ENCODE measurements around a stretch of chrX.

DNA sequence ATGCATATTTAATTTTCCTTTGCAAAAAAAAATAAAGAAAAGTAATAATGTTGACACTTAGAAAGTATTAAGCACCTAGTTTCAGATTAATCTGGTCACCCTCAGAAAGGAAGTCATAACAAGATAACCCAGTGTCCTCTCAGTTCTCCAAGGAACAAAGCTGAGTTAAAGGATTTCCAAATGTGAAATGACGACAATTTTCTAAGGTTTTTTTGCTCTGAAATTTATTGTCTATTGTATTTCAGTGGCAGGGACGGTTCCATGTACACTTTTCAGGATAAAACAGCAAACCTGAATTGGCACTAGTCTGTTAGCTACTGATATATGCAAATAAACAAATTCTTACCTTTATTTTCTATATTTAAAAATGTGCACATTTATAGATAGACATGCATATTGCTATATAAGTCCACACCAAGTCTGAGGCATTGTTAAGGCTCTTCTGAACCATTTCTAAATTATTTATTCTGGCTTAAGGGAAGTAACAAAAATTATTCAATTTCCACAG is 196.2 kb upstream of the CNKSR2 start:
- RRBS, result no CpG with 5 or more reads among the region's 2 CpGs

GRCh38 chrX:21960366-21961249 is 20.1 kb downstream of the SMS start:
- RRBS, result no CpG with 5 or more reads among the region's 4 CpGs

GRCh38 chrX:21963746-21964210 is 23.3 kb downstream of the SMS start:
- RRBS, result no CpG with 5 or more reads among the region's 5 CpGs

DNA sequence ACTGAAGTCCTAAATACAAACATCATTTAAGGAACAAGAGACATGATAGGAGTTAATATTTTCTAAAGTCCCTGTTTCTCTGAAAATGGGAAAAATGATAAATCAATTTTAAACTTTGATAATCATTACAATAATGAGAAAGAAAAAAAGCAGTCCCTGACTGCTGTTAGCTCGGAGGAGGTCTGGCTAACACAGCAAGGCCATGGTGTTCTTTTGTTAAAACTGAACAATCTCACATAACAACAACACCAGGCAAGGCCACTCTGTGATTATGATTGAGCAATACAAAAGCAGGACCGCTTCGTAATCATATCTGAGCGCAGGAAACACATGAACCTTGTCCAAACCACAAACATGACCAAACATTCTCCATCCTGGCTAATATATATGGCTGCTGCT is 76.9 kb upstream of the DDX53 start:
- RRBS, result no CpG with 5 or more reads among the region's 4 CpGs

DNA sequence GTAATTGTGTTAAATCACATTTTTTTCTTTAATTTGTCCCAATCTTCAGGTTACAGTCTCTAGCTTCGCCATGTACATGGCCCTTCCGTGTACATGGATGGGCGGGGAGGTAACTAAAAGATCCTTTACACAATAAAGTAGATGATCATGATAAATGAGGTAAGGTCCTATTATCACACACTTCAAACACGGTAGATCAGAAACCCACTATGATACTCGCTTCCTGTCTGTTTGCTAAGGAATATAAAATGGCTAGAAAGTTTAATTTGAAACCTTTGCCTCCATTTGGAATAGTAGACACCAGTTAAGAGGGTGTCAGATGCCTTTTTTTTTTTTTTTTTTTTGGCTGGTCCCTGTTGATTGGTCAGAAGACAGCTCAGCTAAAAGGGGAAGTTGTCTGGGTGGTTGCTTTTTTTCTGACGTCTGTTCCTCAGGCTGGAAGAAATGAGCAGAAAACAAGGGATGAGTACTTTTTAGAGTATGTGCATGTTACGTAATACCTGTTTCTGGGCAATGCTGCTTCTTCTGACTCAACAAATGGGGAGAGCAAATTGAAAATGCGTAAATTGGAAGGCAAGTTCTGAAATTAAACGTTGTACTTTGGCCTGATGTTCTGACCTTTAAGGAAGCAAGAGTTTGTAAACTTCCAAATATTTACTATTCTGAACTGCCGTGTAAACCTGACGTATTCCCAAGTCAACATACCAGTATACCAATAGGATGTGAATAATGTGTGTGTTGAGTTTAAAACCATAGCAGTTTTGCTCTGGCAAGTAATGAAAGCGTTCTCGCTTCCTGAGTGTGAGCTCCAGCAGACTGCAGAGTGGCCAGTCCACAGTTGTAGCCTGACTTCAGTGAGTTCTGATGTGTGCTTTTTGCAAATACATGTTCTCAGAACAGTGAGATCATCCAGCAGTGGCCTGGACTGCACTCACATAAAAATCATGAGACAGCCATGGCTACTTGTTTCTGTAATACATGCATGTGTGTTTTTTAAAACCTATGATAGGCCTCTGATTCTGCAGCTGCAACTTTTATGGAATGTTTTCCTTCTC is 1.6 kb downstream of the SAT1 start:
- RRBS, result no CpG with 5 or more reads among the region's 13 CpGs

GRCh38 chrX:23879592-23879988 is 28.1 kb downstream of the APOO start:
- RRBS, result no CpG with 5 or more reads among the region's 1 CpG

DNA sequence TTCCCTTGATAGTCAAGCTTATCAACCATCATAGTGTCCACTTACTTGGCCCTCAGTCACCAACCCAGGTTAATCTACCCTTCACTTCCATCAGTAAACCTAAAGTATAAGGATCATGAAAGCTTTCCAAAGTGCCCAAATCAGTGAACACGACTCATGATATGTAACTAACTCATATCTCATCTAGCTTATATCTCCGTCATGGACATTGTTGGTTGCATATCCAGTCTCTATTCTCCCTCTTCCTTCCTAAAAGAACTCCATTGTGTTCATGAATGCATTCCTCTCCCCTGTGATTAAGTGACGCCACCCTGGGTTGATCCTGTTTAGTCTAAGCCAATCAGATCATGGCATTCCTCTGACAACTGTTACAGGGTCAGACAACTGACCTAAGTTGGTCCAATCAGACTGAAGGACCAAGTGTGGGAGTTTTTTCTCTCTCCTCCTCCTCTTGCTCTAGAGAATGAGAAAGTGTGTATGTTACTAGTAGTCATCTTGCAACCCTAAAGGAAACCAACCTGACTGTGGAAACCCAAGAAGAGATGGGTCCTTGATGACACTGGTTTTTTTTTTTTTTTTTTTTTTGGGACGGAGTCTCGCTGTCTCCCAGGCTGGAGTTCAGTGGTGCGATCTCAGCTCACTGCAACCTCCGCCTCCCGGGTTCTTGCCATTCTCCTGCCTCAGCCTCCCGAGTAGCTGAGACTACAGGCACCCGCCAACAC is 3.6 kb downstream of the APOO start:
- RRBS, result no CpG with 5 or more reads among the region's 10 CpGs

GRCh38 chrX:24025399-24026370 is 1.3 kb downstream of the KLHL15 start:
- RRBS, result 13% methylated on average over 43 of the region's 84 CpGs

GRCh38 chrX:24055111-24055363 is 281 bp downstream of the EIF2S3 start:
- RRBS, result no CpG with 5 or more reads among the region's 12 CpGs

GRCh38 chrX:24061877-24062635 is 7.3 kb downstream of the EIF2S3 start:
- RRBS, result no CpG with 5 or more reads among the region's 6 CpGs

DNA sequence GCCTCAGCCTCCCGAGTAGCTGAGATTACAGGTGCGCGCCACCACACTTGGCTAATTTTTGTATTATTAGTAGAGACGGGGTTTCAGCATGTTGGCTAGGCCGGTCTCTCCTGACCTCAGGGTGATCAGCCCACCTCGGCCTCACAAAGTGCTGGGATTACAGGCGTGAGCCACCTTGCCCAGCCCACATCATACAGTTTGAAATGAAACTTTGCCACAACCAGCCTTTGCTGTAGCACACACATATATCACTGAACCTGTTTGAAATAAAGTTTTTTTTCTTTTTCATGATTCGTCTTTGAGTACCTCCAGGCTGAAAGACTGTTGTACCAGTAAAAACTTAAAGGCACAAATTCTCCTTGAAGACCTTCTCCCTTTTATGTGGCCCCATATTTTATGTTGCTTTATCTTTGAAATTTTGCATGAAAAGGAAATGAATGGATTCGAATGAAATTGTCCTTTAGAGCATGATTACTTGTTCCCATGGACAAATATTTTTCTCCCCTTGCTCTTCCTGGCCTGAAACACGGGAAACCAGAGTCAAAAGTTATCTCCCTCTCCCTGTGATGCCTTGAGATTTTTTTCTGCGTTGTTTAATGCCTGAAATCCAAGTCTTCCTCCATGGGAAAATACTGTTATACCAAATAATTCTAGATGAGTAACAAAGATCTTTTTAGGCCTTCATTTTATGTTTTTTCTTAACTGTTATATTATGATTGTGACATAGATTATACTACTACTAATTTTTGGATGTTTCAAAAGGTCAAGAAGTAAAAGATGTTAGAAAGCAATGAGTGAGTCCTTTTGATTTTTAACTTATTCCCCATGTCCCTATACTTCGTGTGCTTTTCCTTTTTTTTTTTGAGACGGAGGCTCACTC is 22.7 kb downstream of the EIF2S3 start:
- RRBS, result no CpG with 5 or more reads among the region's 13 CpGs

DNA sequence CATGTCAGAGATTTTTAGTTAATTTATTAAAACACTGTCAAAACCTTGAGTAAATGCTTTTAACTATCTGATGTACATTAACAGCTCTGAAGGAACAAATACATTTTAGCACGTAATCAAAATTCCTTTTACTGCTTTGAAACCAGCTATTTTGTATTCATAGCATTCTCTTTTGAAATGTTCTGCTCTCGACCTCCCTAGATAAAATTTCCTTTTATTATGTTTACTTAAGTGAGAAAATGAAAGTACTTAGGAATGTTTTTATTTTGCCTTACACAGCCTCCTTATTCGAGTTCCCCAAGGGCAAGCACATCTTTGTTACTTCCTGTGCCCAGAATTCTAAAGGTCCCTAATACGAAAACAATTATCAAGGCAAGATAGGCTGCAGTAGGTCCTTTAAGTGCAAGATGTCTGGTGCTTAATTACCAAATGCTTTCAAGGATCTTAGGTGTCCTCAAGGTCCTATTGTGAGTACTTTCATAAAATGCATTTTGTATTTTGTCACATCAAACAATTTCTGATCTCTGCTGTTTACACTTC is 3.0 kb upstream of the ZFX start:
- RRBS, result no CpG with 5 or more reads among the region's 4 CpGs

GRCh38 chrX:24179214-24179845 is 29.8 kb downstream of the ZFX start:
- RRBS, result no CpG with 5 or more reads among the region's 7 CpGs

- RRBS, result no CpG with 5 or more reads among the region's 2 CpGs
Observed at GRCh38 chrX:24190400-24191028, 41.0 kb downstream of the ZFX start.

- RRBS, result no CpG with 5 or more reads among the region's 10 CpGs
Observed at GRCh38 chrX:24545388-24546083, 80.5 kb downstream of the PDK3 start.

DNA sequence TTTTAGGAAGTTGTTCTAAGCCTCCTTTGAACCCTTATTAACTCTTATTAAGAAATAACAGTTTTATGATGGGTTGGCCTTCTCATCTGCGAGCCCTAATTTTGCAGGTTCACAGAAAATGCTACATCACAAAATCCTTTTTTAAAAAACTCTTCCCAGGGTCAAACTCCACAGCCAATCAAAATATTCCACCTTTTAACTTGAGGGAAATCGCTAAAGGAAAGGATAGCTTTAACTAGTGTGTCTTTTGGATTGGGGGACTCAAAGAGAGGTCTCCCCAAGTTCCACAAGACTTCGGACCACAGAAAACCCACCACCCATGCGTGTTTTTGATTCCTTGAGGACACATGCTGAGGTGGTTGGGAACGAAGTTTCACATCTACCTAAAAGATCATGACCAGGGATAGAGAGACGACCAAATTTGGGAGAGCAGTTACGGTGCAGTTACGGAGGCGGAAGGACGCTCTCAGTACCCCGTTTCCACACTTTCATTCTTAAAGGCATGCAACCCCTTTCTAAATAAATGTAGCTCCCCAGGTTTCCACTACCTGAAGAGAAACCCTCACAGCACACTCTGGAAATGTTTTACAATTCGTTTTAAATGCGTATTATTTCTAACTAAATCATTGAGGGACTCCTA is 1.2 kb downstream of the PCYT1B start:
- RRBS, result no CpG with 5 or more reads among the region's 13 CpGs

DNA sequence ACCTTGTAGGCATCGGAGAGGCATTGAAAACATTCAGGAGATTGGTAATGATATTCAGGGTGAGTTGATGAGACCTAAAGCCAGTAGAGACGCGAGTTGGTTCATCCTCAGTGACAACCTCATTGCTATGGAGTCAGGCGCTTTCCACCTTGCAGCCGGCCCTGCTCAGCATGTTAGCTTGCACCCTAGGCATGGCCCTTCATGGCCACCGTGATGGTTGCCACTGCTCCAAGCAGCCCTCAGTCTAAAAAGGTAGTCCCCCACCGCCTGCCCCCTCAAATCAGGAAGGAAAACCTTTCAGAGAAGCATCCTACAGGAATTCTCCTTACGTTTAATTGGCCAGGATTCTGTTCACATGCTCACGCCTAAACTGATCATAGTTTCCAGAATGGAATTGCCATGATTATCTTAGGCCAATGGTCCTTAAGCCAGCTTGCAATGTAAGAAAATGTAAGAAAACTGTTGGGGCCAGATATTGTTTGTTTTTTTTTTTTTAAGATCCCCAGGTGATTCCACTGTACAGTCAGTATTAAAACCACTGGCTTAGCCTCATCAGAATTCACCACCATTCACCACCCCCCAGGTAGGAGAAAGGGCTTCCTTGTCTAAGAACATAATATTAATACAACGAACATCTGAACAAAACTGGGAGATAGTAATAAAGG is 114.4 kb downstream of the POLA1 start:
- RRBS, result no CpG with 5 or more reads among the region's 10 CpGs

- RRBS, result 53% methylated on average over 9 of the region's 80 CpGs
Observed at GRCh38 chrX:25005128-25005990, 10.4 kb downstream of the ARX start.

DNA sequence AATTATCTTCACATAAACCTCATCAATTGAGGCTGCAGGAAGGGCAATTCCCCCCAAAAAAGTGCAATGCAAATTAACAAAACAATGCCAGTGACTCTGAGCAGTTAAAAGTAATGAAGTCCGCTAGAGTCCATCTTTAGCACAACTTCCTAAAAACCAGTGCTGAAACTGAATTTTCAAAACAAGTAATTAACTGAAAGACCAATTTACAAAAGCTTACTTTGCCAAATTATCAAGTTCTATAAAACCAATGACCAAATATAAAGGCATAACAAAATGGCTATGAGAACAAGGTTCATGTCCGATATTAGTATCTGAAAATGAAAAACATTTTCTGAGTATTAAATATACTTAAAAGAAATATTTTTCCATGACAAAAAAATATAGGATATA is 309.1 kb downstream of the PPP4R3C start:
- RRBS, result no CpG with 5 or more reads among the region's 2 CpGs

All from HTR-8/SVneo (cell line).